Cardiac atrium fibroblast (primary cell): ENCODE measurements around the gene TMEM169.

- RAMPAGE, long total RNA, result no peak
Measured at GRCh38 chr2:215749059-215749435, 264.3 kb downstream of the MREG start.

- RAMPAGE, long total RNA, result no peak
Measured at GRCh38 chr2:216048616-216049006, 33.0 kb downstream of the PECR start.

DNA sequence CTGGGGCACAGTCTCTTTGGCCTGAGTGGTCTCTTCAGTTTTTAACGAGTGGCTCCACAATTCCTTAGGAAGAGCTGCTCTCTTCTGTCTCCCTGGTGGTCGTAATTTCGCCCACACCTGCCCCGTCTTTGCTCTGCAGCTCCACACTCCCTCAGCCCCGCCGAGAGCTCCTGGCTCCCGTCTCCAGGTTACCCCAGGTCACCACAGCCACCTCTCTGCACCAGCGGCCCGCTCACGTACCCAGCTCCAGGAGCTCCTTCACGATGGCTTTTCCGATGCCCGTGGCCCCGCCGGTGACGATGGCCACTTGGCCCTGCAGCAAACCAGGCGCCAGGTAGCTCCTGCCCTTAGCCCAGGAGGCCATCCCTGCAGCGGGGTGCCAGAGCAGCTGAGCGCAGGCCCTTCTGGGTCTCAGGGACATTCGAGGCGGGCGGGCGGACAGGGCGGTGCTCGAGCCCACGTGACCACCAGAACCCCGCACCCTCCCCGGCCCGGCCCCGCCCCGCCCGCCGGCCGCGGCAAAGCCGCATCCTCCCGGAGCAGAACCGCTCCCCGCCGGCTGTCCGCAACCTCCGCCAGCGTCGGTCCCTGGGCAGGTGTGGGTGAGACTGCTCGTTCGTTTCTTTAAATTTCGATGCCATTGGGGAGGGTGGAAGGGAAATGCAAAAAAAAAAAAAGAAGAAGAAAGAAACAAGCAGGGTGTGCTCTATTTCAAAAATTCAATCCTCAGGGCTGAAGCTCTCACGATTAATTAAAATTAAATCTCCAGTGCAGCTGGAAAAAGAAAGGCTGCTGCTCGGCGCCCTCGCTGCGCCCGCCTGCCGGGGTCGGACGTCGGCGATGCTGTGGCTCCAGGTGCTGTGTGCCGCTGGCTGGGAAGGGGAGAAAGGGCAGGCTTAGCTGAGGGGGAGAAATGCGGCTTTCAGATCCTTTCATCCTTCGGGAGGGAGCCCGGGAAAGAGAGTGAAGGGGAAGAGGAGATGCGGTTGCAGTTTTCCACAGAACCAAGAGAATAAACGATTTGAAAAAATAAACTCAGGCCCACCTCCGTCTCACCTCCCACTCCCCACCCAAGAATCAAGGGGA is at the start of gene TMEM169:
Gene TMEM169 (plus strand): TSS at position 542 of the 1,086 bp plus-strand sequence.
- RAMPAGE, long total RNA, result start-site peak on the minus strand centred at position 425 of the sequence, 24 bp wide, 35 and 15 reads in 2 replicates

DNA sequence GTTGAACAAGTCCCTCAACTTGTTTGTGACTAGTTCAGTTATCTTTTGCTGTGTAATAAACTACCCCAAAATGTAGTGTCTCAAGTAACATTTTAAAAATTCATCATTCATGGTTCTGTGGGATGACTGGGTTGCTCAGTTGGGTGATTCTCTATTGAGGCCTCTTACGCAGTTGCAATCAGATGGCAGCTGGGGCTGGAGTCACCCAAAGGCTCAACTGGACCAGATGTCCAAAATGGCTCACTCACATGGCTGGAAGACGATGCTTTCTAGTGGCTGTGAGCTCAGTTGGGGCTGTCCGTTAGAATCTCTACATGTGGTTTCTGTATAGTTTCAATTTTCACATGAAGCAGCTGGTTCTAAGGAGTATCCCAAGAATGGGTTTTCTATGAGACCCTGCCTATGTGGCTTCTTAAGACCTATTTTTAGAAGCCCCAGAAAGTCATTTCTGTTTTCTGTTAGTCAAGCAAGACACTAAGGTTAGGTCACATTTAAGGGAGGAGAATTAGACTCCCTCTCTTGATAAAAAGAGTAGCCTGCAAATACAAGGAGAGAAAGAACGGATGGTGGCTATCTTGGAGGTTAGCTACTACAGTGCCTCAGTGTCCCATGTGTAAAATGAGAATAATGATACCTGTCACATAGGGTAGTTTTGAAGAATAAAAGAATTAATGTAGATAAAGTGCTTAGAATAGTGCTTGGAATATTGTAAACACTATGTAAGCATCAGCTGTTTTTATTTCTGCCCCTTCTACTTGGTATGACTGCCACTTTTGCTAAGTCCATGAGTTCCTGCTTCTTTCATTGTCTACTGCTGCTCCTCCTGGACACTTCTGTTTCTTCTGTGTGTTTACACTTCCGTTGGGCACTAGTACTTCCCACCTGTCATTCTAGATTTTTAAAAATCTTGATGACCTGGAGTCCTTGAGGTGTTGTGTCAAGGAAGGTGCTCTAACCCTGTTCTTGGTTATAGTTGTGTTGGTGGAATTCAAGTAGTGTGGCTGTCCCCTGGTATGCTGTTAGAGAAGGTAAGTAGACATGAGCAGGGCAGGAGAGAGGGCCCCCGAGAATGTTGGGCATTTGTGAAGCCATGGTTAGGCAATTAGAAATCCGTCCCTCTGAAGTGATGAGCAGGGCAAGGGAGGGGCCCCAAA is 4.7 kb downstream of the XRCC5 start:
- RAMPAGE, long total RNA, result no peak

DNA sequence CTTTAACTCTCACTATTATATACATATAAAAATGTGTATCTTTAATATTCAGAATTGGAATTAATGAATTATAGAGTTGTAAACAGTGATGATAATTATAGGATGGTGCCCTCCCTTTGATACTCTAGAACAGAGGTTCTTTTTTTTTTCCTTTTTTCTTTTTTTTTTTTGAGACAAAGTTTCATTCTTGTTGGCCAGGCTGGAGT is 15.8 kb downstream of the XRCC5 start:
- RAMPAGE, long total RNA, result no peak

GRCh38 chr2:216217417-216218039 is 108.4 kb downstream of the XRCC5 start:
- RAMPAGE, long total RNA, result no peak

DNA sequence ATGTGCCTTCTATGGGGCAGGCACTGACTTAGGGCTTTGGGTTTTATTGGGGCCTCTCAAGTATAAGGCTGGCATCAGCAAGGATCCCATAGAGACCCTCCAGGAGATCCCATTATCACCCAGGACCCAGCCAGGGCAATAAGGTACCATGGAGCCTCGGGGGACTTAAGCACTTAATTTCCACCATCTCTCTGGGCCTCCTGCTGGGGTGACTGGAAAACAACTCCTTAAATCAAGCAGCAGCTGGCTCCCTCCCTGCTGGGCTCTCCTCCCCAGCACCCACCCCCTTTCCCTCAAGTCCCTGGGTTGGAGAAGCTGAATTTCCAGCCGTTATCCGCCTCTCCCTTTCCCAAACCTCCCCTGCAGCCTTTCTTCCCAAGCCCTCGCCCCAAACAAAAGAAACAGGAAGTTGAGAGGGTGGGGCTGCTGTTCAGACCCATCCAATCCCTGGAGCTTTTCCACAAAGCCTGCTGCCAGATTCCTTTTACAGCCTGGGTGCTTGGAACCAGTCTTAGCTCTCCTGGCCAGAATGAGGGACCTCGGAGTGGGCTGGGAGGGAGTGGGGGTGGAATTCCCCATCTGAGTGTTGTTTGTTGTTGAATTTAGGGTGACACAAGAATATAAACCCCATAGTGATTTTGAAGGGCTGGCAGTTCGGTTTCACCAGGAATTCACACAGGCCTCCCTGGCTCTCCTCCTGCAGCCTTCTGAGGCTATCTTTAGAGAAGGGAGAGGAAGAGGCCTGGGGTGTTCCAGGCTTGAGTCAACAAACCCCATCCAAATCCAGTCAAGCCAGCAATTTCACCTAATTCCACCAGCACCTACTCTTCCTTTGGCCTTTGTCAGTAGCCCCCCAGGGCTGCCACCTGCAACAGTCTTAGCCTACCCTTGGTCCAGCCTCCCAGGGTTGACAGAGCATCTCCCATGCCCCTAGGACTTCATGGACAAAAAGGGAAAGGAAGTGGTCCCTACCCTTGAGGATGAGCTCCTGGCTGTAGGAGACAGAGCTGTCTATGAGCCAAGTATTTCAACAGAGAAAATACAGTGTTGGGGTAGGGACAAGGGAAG is 32.2 kb downstream of the MARCHF4 start:
- RAMPAGE, long total RNA, result no peak

DNA sequence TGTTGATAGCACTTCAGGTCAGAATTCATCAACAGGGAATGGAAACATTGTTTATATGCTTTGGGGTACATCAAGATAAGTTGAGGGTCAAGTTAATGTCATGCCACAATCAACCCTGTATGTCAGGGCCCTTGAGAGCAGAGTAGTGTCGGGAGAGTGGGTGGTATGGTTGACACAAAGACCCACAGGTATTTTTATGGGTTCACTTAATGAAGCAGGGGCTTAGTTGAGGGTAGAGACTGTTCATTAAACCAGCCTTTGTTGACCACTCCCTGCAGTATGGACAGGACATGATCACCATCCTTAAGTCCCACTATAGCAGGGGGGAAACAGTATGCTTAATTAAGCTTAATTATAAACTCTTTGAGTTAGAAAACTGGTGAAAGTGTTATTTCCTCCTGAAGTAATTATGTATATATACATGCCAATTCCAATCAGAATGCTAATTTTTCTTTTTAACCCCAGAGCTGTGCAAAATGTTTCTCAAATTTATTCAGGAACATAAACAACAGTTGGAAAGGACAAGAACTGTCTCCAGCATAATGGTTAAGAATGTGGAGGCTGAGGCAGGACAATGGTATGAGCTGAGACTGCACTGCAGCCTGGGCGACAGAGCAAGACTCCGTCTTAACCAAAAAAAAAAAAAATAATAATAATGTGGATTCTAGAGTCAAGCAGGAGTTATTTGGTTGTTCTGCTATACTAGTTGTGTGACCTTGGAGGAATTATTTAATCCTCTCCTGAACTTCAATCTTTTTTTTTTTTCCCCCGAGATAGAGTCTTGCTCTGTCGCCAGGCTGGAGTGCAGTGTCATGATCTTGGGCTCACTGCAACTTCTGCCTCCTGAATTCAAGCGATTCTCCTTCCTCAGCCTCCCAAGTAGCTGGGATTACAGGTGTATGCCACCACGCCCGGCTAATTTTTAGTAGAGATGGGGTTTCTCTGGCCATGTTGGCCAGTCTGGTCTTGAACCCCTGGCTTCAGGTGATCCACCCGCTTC is 6.0 kb downstream of the RPL37A start:
- RAMPAGE, long total RNA, result no peak

GRCh38 chr2:216551679-216552139 is 53.1 kb downstream of the RPL37A start:
- RAMPAGE, long total RNA, result no peak

GRCh38 chr2:216555123-216555500 is 56.5 kb downstream of the RPL37A start:
- RAMPAGE, long total RNA, result no peak

DNA sequence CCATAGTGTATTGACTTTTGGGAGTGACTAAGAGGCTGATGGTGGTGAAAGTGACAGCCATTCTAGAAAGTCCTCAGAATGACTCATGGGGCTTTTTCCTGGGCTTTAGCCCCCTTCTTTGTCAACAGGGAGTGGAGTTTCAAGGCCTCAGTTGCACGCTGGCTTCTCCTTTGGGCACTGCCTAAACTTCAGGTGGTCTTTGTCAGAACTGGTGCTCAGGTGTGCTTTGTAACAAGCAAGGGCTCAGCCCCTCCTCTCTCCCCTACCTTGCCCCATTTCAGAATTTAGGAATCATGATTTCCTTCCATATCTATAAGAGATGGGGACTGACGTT is 61.3 kb upstream of the IGFBP2 start:
- RAMPAGE, long total RNA, result no peak

- RAMPAGE, long total RNA, result no peak
Measured at GRCh38 chr2:216616208-216616588, 17.0 kb upstream of the IGFBP2 start.

DNA sequence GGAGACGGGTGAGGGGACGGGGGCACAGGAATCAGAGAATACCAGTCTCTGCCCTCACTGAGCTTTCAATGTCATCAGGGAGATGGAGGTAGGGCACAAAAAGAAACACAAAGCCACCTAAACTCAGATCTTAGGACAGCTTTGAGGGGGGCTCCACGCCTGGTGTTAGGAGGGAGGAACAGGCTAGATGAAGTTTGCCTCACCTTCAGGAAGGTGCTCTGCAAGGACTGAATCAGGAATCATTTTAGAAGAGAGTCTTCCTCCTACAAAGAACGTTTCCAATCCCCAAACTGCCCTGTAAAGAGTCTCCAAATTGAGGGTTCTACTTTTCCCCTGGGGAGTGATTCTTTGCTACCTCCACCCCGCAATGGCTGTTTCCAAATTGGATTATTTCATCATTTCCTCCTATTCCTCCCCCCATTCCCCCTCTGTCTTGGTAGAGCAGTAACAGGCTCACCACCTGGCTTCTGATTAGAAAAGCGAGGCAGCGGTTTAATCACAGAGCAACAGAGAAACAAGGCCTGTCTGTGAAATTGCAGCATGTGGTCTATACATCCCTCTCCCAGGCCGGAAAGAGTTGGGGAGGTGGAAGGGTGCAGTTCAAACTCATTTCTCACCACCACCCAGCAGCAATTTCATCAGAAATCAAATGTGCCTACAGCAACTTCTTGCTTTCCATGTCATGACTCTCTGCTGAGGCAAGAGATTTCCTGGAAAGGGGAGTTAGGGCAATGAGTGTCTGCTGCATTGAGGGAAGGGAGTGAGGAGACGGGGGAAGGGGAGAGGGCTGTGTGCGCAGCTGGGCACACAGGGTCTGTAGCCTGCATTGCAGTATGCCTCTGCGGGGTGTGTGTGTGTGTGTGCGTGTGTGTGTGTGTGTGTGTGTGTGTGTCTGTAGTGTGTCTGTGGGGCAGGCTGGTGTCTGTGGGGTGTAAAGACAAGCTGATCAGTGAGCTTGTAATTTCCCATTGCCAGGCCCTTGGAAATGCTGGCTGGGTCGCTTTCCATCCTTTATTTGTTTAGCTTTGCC is 13.8 kb upstream of the IGFBP2 start:
- RAMPAGE, long total RNA, result no peak

GRCh38 chr2:216679655-216680462 is 15.5 kb downstream of the IGFBP5 start:
- RAMPAGE, long total RNA, result no peak

DNA sequence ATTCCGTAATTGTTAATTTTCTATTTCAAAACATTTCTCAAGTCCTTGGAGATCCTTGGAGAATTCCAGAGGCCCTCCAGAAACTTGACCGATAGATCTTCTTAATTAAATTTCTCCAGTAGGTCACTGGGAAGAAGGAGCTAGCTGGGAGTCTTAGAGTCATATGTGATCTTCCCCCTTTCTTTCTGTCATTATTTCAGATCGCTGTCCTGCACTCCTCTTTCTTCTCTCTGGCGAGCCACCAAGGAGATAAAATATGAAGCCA is 19.9 kb upstream of the IGFBP5 start:
- RAMPAGE, long total RNA, result no peak

DNA sequence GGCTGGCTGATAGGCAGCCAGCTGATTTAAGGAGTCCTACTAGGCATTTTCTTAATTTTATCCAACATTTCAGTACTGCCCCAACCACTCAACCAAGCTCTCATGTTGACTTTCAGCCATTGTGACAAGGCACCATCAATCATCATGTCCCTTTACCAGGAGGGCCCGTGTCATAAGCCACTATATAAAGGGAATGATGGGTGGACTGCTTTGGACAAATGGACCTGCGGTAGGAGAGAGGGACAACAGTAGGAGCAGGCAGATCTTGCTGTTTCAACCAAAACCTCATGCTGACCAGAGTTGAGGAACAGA is 10.7 kb upstream of the TNP1 start:
- RAMPAGE, long total RNA, result no peak

- RAMPAGE, long total RNA, result no peak
Measured at GRCh38 chr2:217610329-217610862, 392.4 kb downstream of the TNS1 start.

DNA sequence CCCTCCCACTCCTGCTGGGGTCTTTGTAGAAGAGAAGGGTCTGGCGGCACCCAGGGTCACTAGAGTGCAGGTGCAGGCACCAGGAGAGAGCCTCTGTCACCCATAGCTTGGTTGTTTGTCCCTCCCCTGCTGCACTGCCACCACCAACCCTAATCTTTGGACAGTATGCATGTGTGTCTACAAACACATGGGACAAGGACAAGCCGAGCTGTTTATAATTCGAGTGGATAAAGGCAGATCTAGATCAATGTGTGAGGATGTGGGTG is 199.3 kb downstream of the TNS1 start:
- RAMPAGE, long total RNA, result no peak

GRCh38 chr2:217899230-217900647 is 103.1 kb downstream of the TNS1 start:
- RAMPAGE, long total RNA, result no peak

- RAMPAGE, long total RNA, result no peak
Measured at GRCh38 chr2:217915668-217916210, 87.1 kb downstream of the TNS1 start.